Glomerular endothelial cell (primary cell): ENCODE results near the gene GTF2H3.

GRCh38 chr12:123050050-123050875, 69.8 kb downstream of the ARL6IP4 start:
- RAMPAGE, long total RNA = no peak

GRCh38 chr12:123058864-123059247, 78.4 kb downstream of the ARL6IP4 start:
- RAMPAGE, long total RNA = no peak

GRCh38 chr12:123062765-123063478, 82.4 kb downstream of the ARL6IP4 start:
- RAMPAGE, long total RNA = no peak

DNA sequence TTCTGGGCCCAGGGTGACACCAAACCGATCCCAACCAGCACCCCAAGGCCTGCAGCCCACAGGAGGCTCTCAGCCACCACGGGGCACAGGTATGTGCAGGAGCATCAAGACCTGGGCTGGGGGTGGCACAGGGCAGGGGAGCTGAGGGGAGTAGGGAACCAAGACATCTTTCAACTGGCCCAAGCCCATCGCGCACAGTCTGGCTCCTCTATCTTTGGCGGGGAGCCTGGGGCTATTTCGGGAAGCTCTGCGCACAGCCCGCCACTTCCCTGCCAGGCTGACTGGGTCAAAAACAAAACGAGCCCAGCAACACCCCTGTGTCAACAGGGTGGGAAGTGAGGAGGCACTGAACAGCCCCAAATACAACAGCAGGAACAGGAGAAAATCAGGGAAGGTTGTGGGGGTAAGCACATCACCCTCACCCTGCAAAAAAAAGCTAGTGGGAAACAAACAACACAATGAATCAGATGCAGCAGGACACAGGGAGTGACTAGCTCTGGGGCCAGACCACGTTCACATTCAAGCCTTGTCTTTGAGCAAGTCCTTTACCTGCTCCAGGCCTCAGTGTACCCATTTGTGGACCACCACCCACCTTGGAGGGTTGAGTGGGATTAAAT, 84.0 kb downstream of the ARL6IP4 start:
- RAMPAGE, long total RNA = no peak

GRCh38 chr12:123131375-123132486, 19.2 kb downstream of the PITPNM2 start:
- RAMPAGE, long total RNA = no peak

- RAMPAGE, long total RNA = no peak
These were observed 9.1 kb downstream of the PITPNM2 start for GRCh38 chr12:123141427-123142533.

DNA sequence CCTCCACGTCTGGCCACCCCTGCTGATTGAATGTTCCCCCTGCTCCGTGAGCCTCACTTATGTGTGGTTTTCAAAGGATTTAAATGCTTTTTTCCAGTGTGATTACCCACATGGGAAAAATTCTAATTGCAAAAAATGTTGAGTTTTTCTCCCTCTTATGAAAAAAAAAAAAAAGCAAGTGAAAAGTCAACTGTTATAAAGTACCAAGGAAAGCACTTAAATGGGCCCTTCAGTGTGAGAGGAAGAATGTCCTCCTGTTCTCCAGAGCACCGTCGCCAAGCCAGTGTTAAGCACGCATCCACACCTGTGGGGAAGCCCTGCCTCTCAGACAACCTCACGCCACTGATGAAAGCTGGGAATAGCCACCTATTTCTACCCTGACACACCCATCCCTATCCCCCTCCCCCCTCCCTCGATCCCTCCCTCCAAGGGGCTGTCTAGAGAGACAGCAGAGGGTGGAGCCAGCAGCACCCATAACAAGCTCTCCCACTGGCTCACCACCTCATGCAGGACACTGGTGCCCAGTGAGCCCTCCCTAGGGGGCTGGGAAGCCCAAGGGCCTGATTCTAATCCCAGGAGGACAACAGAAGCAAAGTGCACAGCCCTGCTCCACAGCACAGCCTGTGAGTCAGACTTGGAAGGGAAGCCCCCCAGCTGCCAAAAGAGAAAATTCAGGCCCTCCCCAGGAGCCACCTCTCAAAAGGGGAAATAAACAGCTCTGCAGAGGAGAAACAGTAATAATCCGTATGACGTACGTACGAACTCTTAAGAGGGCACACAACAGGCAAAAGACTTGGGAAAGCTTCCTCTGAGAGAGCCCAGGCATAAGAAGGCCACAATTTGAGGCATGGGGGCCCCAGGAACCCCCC, 7.9 kb downstream of the PITPNM2 start:
- RAMPAGE, long total RNA = no peak

GRCh38 chr12:123251128-123251938, 18.1 kb downstream of the MTRFR start:
- RAMPAGE, long total RNA = no peak

DNA sequence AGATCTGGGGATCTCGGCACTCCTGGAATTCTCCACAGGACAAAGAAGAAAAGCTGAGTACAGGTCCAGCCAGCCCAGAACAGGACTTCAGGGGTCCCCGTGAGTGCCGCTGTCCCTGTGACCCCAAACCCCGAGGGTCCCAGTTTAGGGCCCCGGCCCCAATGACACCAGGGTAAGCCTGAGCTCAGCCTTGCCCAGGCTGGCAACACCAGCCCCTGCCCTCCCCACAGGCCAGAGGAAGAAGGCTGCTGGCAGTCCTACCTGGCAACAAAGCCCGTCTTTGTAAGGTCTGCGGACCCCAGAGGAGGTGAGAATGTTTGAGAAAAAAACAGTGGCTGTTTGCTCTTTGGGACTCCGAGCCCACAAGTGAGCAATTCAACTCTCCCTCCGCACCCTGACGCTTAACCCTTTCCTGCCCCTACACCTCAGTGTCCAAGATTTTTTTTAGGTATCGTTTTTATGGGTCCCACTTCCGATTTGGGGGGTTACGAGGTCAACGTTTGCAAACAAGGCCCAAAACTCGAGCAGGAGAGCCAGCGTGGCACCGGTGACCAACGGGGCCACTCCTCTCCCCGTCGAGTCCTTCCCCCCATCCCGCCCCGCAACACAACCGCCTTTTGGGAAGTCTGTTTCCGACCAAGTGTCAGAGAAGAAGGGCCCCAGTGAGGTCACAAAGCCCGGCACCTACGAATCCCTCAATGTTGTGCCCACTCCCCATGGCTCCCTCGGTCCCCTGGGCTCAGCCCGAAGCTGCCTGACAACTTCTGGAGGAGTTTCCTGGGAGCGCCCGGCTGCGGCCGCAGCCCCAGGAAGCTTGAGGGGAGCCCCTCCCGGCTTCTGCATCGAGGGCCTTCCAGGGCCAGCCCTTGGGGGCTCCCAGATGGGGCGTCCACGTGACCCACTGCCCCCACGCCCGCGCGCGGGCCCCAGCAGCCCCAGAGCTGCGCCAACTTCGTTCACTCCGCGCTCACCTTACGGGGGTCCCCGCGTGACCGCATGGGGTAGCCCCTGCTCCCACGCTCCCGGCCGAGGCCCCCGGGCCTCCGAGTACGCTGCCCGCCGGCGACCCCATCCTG, 1.4 kb downstream of the CDK2AP1 start:
- RAMPAGE, long total RNA = no peak

GRCh38 chr12:123321310-123321882, 43.3 kb downstream of the SBNO1 start:
- RAMPAGE, long total RNA = no peak

DNA sequence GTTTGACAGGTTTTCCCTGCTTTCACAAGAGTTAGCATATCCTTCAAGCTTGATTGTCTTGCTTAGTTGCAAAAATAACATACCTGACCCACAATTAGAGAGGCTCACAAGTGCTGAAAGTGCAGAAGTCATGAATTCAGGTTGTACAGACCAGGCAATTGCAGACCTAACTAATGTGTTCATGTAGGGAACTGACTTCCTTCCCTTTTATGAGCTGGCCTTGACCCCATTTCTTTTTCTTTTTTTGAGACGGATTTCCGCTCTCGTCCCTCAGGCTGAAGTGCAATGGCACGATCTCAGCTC, 7.0 kb downstream of the KMT5A start:
- RAMPAGE, long total RNA = no peak

GRCh38 chr12:123518991-123520210, 14.1 kb downstream of the RILPL1 start:
- RAMPAGE, long total RNA = no peak

DNA sequence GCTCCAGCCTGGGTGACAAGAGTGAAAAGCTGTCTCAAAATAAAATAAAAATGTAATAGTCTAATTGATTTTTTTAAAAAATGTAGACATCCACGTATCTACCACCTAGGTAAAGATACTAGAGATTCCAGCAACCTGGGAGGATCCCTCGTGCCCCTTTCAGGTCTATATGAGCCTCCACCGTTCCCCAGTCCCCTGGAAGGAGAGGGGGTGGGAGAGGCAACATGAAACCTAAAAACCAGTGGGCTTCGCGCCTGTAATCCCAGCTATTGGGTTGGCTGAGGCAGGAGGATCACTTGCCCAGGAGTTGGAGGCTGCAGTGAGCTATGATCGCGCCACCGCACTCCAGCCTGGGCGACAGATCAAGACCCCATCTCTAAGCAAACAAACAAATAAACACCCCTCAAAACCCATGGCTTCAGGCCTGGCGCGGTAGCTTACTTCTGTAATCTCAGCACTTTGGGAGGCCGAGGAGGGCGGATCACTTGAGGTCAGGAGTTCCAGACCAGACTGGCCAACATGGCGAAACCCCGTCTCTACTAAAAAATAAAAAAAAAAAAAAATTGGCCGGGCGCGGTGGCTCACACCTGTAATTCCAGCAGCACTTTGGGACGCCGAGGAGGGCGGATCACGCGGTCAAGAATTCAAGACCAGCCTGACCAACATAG, 1.1 kb upstream of the TMED2 start:
- RAMPAGE, long total RNA = no peak

GRCh38 chr12:123633503-123634374, at the start of gene GTF2H3:
Gene GTF2H3 (plus strand): TSS chr12:123633829.
- RAMPAGE, long total RNA = start-site peak on the minus strand at chr12:123633646-123633710, 350 and 379 reads in 2 replicates; start-site peak on the plus strand at chr12:123633833-123633840, 117 and 82 reads in 2 replicates

- RAMPAGE, long total RNA = no peak
These were observed 39.2 kb downstream of the CCDC92 start for GRCh38 chr12:123933319-123933845.

- RAMPAGE, long total RNA = no peak
These were observed 30.9 kb downstream of the ZNF664 start for GRCh38 chr12:124003998-124004197.

- RAMPAGE, long total RNA = no peak
These were observed 108.4 kb upstream of the RFLNA start for GRCh38 chr12:124186505-124186836.

DNA sequence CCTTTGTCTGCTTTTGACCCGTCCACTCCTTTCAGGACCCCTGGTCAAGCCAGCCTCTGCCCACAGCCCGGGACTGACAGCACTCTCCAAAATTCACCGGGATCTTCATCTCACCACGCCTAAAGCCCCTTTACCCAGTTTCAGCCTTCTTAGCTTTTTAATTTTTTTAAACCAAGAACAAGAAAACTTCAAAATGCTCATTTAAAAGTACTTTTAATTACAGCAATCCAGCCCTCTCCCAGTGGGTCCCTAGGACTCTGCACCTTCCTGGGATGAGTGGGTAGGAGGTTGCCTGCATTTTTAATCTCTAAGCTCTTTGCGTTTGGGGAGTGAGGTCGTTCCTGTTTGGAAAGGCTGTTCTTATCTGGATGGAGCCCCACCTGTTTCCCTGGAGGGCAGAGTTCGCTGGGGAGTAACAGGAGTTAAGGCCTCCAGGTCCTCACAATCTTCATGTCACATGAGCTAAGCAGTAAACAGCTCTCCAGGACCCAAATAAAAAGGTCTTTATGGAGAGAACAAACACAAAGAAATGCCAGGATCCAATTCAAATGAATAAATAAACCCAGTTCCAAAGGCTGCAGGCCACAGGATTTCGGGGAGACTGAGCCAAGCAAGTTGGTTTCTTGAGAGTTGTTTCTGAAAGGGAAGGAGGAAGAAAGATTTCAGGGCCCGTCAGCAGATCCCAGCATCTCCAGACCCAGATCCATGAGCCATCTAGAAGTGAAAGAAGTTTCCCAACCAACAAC, 56.0 kb upstream of the RFLNA start:
- RAMPAGE, long total RNA = no peak

DNA sequence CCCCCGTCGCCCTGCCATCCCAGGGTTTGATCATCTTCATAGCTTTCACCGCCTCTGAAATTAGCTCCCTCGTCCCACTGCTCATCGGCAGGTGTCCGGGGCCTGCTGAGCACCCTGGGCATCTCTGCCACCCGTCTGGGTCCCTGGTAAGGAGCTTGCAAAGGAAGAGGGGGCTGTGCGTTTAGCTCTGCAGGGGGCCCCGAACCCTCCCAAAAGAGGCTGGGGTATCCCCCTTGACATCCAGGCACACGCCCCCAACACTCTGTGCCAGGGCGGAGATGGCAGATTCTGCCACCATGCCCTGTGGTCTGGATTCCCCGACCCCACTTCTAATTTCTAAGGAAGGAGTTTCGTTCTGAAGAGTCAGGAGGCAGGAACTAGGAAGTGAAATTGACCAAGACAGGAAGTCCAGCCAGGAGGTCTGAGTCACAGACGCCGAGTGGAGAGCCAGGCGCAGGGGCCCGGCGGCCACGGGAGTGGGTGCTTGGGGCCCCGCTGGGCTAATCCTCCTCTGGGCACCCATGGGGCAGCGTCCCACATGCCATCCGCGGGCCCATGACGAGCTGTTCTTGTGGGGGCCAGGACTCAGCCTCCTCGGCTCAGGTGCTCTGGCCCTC, 95.7 kb downstream of the RFLNA start:
- RAMPAGE, long total RNA = no peak

DNA sequence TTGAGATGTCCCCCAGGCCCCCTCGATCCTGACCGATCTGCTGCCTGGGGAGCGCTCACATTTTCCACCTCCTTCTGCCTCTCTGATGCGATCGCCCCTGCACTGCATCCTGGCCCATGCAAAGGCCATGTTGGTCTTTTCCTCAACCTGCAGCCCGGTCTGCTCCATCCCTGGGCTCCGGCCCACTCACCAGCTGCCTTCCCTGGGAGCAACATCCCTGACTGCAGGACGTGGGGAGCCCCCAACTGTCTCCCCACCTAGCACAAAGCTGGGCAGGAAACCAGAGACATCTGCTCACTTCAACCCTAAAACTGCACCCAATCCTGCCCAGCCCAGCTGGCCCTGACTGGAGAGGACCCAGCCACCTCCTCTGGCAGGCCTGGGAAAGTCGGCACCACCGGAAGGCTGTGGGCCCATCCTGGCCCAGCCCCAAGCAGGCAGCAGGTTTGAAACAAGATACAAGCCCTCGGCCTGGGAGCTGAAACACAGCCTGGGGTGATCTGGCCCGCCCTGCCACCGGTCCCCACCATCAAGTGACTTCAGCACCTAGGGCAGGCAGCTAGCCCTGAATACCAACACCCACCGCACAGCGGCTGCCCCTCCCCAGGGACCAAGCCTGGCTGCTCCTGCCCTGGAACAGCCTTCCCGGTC, 115.4 kb downstream of the RFLNA start:
- RAMPAGE, long total RNA = no peak